AG09319 (cell line): ENCODE measurements around the gene A4GALT.

GRCh38 chr22:41920221-41921100, 5.6 kb upstream of the SHISA8 start:
- RRBS: 41% methylated on average over 10 of the region's 28 CpGs

DNA sequence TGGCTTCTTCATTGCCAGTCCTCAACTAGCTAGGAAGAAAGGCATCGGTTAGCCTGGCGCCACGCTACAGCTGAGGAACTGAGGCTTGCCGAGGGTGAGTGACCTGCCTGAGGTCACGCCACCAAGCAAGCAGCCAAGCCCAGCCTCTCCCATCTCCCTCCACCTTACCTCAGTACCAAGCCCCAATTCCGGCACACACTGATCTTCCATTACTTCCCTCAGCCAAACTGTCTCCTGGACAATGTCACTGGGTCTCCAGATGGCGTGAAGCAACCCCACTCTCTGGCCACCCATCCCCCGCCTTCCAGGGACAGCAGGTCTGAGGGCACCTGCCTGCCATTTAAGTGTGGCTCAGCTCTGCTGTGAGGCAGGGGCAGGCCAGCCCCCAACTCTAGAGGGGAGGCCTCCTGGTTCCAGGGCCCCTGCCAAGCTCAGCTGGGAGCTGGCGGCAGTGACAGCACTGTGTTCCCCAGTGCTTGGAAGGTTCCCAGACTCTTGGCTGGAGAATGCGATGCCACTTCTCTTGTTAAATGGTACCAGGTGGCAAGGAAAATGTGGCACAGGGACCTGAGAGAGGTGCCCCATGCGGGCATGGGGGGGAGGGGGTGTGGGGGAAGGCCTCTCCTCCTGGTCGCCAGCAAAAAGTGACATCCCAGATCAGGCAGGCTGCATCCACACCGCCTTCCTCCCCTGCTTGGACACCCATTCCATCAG, 8.2 kb upstream of the TNFRSF13C start:
- RRBS: no CpG with 5 or more reads among the region's 13 CpGs

DNA sequence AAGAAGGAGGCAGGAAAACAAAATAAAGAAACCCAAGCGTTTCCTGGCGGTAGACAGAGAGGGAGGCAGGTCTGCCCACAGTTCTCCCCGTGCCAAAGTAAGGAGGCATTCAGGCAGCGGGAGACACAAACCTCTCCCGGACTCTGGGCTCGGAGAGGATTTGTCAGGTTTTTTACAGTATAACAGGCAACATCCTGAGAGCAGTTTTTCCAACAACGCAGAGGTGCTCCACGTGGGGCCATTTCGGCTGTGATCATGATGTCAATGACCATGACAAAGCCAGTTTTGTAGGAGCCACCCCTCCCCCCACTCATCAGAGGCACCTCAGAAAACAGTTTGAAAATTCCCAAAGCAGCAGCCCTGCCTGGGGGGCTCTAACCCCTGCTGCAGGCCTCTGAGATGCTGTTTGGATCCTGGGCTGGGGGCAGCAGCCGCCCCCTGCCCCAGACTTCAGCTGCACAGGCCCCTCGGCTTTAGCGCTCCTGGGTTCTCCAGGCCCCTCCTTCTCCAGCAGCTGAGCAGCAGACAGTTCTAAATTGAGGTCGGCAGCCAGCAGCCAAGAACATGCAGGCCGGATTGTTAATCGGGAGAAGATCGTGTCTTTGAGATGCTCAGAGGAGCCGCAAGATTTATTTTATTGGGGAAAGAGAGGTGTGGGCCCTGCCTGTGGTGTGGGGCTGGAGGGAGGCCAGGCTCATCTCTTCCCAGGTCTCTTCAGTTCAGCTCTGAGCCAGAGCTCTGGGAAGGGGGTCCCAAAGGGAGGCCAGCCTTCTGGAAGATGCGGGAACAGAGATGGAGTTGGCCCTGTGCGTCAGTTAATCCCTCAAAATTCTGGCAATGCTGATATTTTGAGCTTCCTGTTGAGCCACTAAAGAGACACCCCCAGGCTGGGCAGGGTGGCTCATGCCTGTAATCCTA, 19.3 kb downstream of the NFAM1 start:
- RRBS: no CpG with 5 or more reads among the region's 19 CpGs

GRCh38 chr22:42433669-42434158, 1.5 kb upstream of the NFAM1 start:
- RRBS: no CpG with 5 or more reads among the region's 17 CpGs

GRCh38 chr22:42508922-42509439, 10.6 kb downstream of the RRP7A start:
- RRBS: no CpG with 5 or more reads among the region's 14 CpGs

- RRBS: no CpG with 5 or more reads among the region's 11 CpGs
These were observed 16.5 kb upstream of the SERHL2 start for GRCh38 chr22:42537094-42537753.

DNA sequence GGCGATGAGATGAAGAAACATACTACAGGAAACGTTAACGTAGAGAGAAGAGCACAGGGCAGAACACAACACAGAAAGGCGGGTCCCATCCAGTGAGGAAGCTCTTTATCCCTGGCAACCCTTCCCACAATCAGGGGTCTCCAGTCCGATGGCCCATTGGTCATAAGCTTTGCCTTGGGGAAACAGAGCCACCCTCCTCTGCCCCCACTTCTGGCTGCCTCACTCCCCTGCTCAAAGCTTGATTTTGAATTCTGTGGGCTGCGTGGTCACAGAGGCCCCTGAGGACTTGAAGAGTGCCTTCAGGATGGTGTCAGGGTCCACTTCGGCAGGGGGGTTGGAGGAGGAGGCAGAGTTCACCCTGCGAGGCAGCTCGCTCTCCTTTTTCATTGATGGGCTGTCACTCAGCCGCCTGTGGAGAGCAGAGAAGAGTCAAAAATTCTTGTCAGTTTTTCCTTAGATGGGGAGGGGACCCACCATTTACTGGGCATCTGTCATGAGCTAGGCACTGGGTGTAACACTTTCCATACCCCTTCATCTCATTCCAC, 29.1 kb downstream of the POLDIP3 start:
- RRBS: no CpG with 5 or more reads among the region's 10 CpGs

GRCh38 chr22:42644255-42644983, 4.0 kb upstream of the ATP5MGL start:
- RRBS: no CpG with 5 or more reads among the region's 17 CpGs

- RRBS: 5% methylated on average over 13 of the region's 44 CpGs
These were observed 12.9 kb upstream of the CYB5R3 start for GRCh38 chr22:42661943-42662564.

DNA sequence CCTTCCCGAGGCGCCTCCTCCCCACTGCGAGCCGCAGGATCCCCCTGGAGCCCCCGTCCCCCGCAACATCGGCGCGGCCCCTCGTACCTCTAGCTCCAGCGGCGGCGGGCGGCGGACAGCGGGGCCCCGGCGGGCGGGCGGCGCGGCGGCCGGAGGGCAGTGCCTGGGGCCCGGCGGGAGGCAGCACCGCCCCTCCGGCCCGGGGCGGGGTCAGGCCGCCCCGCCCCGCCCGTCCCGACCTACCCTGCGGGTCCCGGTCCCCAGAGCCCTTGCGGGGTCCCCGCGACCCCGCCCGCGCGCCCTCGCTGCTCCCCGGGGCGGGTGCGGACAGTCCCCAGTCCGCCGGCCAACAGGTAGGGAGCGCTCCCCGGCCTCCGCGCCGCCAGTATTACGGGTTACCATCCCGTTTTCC, at the start of gene A4GALT:
Gene A4GALT, minus strand, starts transcription at position 161 of the 412 bp plus-strand sequence.
- RRBS: 2% methylated on average over 15 of the region's 57 CpGs

- RRBS: no CpG with 5 or more reads among the region's 19 CpGs
These were observed 52.5 kb upstream of the A4GALT start for GRCh38 chr22:42773042-42773752.

DNA sequence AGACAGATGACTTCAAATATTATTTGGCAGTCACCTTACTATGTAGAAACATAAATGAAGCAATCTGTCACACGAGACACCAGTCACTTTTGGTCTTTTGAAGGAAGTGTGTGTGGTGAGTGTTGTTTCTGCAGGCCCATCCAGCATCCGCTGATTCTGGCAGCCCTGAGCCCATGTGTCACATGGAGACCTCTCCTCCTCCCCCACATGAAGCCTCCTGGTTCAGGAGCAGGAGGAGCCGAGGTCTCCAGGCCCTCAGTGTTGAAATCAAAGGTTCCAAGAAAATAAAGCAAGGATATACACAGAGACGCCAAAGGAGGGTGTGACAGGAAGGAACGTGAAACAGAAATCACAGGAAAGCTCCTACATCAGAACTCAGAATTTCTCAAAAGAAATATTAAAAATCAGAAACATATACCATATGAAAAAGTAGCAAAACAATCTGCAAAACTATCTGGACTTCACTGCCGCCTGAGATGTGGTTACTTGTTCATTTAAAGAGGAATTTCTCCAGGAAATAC, 60.0 kb downstream of the ARFGAP3 start:
- RRBS: no CpG with 5 or more reads among the region's 6 CpGs

DNA sequence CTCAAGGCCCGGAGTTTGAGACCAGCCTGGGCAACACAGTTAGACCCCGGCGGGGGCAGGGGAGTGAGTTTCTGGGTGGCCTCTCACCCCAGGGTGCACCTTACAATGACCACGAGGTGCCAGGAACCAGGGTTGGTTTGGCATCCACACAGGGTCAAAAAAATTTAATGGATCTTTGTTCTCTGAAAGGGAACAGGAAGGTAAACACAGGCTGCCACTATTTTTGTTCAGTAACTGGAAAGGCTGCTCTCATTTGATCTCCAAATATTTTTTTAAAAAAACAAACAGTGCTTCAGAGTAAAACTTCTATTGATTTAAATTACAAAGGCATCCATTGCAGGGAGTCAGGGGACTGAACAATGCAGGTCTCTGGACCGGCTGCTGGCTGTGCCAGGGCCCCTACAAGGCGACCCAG, 52.0 kb downstream of the ARFGAP3 start:
- RRBS: 76% methylated on average over 2 of the region's 6 CpGs

GRCh38 chr22:42880521-42881702, 23.8 kb upstream of the ARFGAP3 start:
- RRBS: no CpG with 5 or more reads among the region's 29 CpGs

DNA sequence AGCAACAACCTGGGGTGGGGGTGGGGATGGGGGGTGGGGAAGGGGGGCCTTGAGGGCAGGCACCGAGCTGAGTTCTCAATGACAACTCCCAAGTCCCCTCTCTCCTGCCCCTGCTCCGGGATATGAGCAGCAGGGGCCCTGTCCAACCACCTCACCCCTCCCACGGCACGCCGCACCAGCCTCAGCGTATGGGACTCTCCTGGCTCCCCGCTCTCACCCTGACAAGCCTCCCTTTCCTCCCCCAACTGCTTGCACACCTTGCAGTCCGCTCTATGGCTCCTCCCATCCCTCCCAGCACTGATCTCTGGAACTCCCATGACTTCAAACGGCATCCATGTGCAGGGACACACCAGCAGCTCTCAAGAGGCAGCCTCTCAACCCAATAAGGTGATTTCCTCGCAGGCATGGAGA, 59.3 kb upstream of the ARFGAP3 start:
- RRBS: no CpG with 5 or more reads among the region's 10 CpGs

DNA sequence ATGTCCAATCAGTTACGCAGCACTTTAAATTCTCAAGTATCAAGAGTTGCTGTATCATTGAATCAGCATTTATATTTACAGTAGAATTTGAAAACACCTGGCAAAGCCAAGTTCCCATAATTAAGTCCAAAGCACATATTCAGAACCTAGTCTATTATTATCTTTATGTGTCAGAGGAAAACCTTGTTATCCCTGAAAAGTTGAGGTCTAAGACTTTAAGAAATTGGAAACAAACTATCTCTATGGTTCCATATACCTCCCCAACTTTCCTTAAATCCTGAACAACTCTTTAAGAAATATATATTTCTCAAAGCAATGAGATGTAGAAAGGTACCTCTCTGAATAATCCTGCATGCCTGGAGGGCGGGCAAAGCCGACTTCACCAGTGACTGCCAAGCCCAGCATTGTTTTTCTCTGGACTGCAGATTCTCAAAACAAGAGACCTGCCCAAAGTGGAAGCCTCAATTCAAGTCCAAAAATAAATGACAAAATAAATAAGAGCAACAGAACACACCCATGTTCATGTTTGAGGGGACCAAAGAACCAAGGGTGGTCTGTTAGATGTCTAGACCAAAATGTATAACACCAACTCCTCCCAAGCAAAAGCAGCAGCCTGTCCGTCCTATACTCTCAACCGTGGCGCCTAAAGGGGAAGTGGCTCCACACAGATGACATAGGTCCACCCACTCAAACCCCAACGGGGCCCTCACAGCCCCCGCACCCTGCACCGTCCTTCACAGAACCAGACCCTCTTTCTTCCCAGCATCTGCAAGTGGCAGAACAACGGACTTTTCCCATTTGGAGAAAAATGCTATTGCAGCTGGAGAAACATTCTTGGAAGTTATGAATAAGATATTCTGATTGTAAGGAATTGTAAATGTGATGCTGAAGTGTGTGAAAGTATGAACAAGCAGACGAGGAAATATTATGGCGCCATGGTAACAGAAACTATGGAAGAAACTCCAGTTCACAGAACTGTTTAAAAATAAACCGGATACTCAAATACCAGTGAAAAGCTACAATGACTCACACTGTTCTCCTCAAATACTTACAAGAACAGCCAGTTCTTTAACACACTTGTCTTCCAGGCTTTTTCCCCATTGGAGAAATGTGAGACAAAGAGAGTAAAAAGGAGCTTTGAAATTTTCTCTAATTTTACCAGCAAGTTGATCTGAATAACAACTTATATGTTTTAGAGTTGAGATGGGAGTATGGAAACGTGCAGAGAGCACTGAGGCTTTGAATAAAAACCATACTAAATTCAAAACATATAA, 76.3 kb upstream of the ARFGAP3 start:
- RRBS: no CpG with 5 or more reads among the region's 14 CpGs

DNA sequence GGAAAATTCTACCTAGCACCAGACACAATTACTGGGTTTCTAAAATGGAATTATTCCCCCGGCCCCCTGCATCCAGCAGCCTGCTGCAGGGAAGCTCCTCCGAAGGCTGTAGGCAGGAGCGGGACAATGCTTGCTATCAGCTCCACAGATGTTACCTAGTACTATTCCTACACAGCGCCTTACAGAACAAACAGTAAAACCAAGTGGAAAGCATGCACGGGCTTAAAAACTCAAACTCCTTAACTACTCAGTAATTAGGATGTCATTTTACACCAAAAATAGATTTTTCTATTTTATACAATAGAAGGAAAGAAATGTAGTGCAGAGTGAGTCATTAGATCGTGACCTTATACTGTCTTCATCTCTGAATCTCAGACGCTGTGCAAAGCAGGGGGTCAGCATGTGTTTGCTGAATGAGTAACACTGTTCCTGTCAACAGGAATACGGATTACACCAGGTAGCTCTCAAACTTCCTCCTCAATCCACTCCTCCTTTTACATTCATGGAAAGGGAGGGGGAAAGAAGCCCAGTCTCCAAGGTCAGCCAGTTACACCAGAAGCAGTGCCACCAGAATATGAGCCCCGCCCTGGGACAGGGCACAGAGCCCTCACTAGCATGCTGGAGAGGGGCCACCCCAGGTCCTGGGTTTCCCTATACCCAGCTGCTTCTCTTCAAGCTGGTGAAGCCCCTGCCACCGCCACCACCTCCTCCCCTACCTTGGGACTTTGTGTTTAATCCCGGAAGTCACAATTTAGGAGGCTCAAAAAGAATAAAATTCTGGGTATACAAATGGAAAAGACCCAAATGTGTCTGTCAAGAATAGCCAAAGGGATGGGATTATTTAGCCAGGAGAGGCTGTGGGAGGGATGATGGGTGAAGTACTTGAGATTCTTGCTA, 74.7 kb downstream of the PACSIN2 start:
- RRBS: 97% methylated on average over 1 of the region's 11 CpGs

DNA sequence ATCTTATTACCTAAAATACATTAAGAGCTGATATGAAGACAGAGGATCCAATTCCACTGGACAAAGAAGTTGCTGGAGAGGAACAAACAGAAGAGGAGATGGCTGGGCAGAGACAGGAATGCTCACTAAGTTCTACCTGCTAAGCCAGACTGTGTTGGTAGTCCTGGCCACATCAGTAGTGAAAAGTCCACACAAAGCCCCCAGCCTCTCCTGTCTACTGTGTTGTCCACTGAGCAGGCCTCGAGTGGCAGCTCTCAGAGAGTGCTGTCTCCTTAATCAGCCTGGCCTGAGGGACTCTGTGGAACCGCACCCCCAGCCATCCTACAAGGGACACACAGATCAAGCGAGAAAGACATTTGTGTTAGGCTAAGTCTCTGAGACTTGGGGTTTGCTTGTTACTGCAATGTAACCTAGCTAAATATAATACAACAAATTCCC, 71.0 kb downstream of the PACSIN2 start:
- RRBS: no CpG with 5 or more reads among the region's 3 CpGs

GRCh38 chr22:42949075-42949560, 65.8 kb downstream of the PACSIN2 start:
- RRBS: no CpG with 5 or more reads among the region's 6 CpGs

- RRBS: no CpG with 5 or more reads among the region's 6 CpGs
These were observed 12.7 kb downstream of the PACSIN2 start for GRCh38 chr22:43002195-43002749.